WTC11 (cell line): ENCODE results near the genes OR14C36 and OR2T11.

DNA sequence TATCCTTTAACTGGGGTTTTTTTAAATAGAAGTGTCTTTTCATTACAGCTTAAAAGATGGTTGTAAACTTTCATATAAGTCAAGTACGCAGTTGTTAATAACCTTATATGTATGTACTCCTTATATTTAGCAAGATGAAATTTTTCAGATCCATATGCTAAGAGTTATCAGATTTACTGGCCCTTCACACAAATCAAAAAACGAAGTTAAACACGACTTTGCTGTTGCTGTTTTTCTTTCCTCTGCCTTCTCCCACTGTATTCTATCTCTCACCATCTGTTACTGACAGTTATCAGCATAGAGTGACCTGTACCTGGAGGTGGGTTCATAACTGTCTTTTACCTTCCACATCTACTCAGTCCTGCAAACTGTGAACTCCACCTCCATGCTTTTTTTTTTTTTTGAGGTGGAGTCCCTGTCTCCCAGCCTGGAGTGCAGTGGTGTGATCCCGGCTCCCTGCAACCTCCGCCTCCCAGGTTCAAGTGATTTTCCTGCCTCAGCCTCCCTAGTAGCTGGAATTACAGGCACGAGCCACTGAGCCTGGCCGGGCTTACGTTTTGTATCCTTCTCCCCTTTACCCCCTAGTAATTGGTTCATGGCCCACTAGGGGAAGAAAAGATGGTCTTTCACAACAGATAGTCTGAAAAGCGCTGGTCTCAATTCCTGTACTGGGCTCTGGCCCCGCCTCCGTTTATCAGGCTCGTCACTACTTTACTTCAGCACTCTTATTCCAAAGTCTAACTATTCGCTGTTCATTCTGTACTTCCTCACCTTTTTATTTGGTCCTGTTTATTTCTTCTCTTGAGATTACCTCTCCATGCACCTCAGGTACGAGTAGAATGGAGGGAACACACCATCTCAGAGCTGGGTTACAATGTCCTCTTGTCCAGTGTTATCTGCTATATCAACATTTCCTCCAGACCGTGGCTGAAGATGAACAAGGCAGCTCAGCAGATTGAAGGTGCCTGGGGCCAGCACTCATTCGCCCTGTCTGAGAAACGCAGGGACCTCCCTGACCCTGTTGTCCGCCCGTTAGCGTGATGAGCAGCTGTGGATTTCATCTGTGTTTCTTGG, 16.0 kb downstream of the CNST start:
- PRO-cap: no peak

DNA sequence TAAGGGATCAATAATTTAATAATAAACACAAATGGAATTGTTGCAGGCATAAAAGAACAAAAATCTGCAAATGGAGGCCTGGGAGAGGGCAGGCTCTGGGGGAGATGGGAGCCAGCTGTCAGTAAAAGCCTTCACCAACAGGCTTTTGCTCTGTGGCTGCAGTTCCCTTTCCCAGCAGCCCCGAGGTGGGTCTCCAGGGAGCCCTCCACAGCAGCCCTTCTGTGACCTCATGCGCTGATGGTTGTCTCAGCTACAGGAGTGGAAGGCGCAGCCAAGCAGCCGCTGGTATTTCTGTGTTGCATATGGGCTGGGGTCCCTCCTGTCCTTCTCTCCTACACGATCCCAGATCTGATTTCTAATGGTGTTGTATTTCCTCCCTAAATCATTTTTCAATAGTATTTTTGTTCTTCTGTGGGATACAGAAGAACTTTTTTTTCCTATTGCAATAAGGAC, 42.4 kb upstream of the SCCPDH start:
- PRO-cap: no peak

DNA sequence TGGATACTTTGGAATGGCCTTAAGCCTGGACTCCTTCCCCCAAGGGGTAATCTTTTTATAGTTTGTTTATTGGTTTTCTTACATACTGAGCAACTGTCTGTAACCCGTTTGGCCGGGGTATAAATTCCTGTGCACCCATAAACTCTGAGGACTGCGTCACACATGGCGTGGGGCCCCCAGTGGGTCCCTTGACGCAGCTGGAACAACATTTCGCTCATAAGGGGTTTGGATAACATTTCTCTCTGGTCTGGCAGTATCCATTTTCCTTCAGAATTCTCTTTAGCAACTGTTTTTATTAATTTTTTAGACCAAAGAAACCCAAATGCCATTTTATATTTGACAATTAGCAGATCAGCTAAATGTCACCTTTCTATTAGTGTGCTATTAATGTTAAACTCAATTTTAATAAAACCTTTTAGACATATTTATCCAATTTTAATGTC, 26.6 kb downstream of the SCCPDH start:
- PRO-cap: no peak

DNA sequence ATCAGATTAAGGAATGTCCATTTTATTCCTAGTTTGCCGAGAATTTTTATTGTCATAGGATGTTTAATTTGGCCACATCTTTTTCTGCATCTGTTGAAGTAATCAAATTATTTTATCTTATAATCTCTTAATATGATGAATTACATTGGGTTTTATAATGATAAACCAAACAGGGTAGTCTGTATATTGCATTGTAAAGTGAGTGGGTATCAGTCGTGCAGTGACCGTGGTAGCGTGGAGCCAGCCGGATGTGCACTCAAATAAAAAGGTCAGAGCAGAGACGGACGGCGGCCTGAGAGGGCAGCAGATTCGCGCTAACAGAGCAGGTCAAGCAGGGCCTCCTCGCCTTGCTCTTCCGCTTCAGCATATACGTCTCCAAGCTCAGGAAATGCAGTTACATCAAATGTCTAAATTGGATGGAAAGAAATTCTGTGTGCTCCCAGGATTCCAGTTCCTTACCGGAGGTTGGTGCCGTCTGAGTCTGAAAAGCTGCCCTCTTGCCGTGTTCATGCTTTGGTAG, 51.5 kb downstream of the SCCPDH start:
- PRO-cap: no peak

- PRO-cap: no peak
These were observed 55.0 kb downstream of the SCCPDH start for GRCh38 chr1:246779218-246779645.

GRCh38 chr1:246788788-246789767, 64.9 kb downstream of the SCCPDH start:
- PRO-cap: bidirectional peak, plus-strand start at chr1:246789098, minus-strand start at chr1:246789019; unidirectional peak, minus-strand start at chr1:246789223

DNA sequence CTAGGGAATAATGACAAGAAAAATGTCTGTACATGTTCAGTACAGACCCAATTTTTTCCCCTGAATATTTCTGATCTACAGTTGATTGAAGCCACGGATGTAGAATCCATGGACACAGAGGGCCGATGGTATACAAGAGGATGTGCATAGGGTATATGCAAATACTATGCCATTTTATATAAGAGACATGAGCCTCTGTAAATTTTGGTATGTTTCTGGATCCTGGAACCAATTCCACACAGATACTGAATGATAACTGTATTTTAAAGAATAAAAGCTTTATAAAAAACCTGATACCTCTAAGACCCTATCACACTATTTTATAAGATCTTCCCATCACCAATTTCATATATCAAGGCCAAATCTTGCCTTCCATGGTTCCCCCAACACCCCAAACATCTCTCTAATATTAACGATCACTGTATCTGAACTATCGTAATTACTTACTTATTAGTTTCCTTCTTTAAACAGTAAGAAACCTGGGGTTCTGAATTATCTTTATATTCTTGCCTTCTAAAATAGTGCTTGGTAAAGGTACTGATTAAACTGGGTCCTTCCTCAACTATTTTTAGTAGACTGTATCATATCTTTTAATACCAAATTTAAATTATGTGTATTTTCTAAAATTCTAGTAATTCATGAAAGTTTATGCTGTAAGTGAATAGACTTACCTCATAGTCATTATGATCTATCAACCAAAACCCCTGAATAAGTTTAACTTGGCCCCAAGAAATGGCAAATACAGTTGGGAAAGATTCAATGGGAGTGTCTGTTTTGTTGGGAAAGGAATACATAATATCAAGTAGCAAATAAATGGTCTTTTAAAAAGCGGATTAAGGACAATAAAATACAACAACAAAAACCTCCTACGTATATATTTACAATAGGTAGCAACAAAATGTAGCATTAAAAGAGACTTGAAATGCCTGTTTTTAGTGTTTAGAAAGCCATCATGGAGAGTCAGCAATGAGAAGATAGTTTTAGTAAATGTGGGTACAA, 44.9 kb downstream of the AHCTF1 start:
- PRO-cap: no peak

DNA sequence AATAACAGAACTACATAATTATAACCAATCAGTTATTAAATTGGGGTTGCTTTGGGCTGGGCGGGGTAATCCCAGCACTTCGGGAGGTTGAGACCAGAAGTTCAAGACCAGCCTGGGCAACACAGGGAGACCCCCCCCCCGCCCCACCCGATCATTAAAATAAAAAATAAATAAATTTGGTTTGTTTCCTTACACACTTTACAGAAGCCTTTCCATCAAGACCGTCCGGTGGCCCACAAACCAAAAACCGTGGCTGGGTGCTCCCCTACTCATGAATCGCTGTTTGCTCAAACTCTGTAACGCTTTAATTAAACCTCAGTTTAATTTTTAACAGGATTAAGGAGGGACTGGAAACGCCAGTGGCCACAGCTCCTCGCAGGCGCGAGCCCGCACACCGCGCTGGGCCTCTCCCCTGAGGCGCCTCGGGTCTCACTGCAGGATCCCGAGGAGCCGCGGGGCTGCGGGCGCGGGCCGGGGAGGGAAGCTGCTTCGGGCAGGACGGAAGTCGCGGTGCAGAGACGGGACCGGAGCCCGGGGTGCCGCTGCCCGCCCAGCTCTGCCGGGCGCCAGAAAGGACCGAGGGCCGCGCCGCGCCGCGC, 576 bp downstream of the ZNF124 start:
- PRO-cap: no peak

DNA sequence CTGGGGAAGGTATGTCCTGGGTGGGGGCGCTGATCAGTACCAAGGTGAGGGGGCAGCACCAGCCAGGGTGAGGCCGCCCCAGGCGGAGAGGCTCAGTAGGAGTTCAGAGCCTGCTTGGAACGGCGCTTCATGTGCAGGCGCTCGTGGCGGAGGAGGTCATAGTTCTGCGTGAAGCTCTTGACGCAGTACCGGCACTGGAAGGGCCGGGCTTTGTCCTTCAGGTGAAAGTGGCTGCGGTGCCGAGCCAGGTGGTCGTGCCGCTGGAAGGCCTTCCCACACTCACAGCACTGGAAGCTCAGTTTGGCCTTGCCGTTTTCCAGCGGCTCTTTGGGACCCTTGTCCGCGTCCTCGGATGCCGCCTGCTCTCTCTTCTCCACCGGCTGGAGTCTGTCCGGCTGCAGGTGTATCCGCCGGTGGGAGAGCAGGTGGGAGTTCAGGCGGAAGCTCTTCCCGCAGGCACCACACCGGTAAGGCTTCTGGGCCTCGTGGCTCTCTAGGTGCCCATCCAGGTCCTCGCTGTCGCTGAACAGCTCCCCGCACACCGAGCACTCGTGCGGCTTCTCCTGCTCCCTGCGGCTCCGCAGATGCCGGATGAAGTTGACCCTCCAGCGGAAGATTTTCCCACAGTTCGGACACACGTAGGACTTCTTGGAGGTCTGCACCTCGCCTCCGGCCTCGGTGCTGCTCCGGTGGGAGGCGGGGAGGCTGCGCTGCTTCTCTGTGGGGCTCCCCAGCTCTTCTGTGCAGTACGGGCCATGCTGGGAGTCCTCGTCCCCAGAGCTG, 31.0 kb downstream of the ZNF496 start:
- PRO-cap: no peak

DNA sequence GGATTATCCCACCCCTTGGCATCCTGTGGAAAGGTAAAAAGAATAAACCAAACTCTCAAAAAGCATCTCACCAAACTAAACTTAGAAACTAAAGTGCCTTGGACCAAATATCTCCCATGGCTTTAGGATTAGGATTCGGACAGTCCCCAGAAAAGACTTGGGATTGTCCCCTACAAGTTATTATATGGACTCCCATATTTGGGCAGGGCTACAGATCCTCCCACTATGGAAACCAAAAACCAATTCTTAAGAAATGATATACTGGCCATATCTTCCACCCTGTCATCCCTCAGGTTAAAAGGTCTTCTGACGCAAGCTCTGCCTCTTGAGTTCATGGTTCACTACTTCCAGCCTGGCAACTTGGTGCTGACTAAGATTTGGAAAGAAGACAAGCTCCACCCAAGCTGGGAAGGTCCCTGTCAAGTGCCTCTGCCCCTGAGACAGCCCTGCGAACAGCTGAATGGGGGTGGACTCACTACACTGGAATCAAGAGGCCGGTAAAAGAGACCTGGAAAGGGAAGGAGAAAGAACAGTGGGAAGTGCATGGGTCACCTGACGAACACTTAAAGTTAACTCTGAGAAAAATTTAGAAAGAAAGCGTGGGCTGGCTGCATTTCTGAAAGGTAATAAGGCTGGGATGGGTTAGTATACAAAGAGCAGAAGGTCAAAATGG, 25.9 kb upstream of the ZNF496 start:
- PRO-cap: no peak

GRCh38 chr1:247406982-247407735, 8.8 kb upstream of the NLRP3 start:
- PRO-cap: no peak

- PRO-cap: no peak
These were observed 18.0 kb downstream of the OR2C3 start for GRCh38 chr1:247518132-247518674.

GRCh38 chr1:247530588-247531225, 5.5 kb downstream of the OR2C3 start:
- PRO-cap: no peak

DNA sequence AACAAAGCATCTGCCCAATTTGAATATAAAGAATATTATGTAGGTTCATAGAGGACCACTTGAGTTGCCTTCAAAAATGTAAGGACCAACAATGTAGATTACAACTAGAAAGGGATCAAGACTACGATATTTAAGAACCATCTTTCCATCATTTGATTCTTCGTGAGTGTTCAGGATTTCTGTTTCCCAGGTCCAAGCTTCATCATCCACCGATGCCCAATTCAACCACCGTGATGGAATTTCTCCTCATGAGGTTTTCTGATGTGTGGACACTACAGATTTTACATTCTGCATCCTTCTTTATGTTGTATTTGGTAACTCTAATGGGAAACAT, at the start of gene OR14C36:
TSS of gene OR14C36 (plus strand) at position 213 of the 334 bp plus-strand sequence.
- PRO-cap: no peak

- PRO-cap: no peak
These were observed at the start of gene OR2T11 for GRCh38 chr1:248634955-248635341. OR2T11 (minus strand) TSS chr1:248635091.